ENCODE measurements around a stretch of chr3.

DNA sequence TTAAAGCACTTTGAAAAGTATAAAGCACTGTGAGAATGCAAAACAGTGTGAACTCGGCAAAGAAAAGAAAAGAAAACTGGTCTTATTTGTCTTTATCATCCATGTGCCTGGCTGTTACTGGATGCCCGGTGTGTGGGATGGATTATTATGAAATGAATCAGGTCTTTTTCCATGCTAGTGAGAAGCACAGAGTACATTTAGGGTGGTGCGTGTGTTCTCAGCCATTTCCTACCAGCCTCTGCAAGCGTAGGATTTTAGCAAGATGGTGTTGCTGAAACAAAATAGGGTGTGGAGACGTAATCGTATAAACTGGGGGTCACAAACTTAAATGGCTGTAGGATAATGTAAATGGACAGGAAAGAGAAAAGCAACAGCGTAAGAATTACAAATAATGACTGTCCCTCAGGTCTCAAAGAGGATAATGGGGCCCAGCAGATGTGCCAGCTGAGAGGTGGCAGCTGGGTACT lies 1.1 kb downstream of the KBTBD12 start:
- PRO-cap, 10 experiments = no peak in any of the 10 experiments

GRCh38 chr3:127997818-127998270 lies 54.4 kb upstream of the SEC61A1 start:
- PRO-cap, 10 experiments = peak in 1 of 10 experiments; most common plus-strand start chr3:127998202 (in 1); most common minus-strand start chr3:127998039 (in 1)

GRCh38 chr3:128051571-128052086 lies 608 bp upstream of the SEC61A1 start:
- PRO-cap, 10 experiments = no peak in any of the 10 experiments

DNA sequence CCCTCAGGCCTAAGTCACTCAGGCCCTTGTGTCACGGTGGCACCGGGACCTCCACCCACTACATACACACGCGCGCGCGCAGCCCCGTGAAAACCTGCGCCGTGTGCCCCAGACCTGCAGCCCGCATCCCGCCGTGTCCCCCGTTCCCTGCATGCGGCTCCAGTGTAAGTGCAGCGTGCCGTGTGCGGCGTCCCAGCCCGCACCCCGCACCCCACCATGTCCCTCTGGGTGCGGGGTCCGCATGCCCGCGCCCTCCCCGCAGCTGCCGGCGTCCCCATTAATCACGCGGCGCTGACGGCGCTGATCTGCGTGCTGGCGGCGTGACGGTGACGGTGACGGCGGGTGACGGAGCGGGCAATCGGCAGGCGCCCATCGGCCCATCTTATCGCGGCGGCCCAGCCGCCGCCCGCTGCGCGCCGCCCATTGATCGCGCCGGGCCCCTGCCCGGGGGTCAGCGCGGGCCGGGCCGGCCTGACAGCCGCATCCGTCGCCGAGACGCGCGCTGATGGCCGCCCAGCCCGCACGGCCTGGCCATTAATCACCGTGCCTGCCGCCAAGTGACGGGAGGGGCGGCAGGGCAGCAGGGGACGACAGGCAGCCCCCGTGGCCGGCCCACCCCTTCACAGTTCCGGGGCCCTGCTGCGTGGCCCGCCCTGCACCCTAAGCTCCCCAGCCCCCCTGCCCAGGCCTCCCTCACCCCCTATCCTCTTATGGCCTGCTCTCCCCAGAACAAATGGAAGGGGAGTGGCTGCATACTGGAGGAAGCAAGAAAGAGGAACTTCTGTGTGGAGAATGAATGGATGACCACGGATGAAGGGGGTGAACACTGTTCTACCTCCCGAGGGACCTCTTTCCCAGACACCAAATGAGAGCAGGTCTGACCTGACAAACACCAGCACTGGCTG lies 24.7 kb downstream of the SEC61A1 start:
- PRO-cap, 10 experiments = peak in 5 of 10 experiments; most common plus-strand start position 385 of the sequence (in 4); most common minus-strand start position 279 of the sequence (in 4)

GRCh38 chr3:128084100-128084896 lies 32.1 kb downstream of the SEC61A1 start:
- PRO-cap, 10 experiments = peak in 1 of 10 experiments; most common plus-strand start chr3:128084553 (in 1); most common minus-strand start chr3:128084413 (in 1)

- PRO-cap, 10 experiments = no peak in any of the 10 experiments
Measured at GRCh38 chr3:128152555-128153065, 671 bp upstream of the EEFSEC start.

GRCh38 chr3:128297735-128298179 lies 144.5 kb downstream of the EEFSEC start:
- PRO-cap, 10 experiments = peak in 1 of 10 experiments; most common plus-strand start chr3:128297958 (in 1); most common minus-strand start chr3:128297924 (in 1)

DNA sequence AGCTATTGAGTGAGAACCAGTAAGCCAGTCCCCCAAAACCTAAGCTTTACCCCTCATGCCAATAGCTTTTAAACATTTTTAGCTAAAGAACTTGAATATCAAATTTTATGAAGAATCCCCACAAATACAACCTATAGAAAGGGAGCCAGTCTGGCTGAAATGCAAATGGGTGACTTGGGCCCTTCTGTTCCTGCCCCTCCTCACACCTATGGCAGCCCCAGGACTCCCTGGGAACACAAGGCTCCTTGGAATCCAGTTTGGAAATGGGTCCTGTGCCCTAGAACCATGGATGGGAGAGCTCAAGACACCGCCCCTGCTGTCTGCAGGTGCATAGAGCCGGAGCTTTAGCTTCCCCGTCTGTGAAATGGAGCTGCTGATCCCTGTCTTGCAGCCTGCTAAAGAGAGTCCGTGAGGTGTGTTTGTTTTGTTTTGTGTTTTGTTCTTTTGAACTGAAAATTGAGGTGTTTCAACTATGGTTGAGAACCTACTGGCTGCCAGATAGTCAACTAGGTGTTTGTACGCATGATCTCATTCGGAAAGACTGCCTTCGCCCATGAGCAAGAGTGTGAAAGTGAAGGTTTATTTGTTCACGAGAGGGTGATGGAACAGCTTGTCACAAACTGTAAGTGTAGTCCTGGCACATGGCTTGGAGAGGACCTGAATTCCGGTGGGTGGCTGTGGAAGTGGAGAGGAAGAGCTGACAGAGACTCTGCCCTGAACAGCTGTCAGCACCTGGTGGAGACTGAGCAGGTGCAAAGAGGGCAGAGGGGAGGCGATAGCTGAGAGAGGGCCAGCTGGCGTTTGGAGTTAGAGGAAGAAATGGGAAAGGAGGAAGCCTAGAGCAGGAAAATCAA lies 155.5 kb downstream of the EEFSEC start:
- PRO-cap, 10 experiments = no peak in any of the 10 experiments

GRCh38 chr3:128335500-128336022 lies 131.1 kb downstream of the DNAJB8 start:
- PRO-cap, 10 experiments = peak in 9 of 10 experiments; most common plus-strand start chr3:128335788 (in 7)

DNA sequence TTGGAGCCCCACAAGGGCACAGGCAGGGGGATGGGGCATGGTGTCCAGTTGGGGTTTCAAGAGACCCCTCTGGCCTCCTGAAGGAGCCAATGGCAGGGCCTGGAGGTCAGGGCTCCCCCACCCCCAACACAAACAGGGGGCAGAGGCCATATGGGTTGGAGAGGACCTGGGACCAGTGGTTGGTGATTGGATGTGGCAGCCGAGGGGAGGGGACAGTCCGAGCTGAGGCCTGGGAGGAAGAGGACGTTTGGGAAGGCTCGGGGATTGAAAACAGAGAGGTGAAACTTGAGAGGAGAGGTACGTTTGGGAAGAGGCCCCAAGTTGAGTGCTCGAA lies 53.8 kb downstream of the DNAJB8 start:
- PRO-cap, 10 experiments = no peak in any of the 10 experiments

DNA sequence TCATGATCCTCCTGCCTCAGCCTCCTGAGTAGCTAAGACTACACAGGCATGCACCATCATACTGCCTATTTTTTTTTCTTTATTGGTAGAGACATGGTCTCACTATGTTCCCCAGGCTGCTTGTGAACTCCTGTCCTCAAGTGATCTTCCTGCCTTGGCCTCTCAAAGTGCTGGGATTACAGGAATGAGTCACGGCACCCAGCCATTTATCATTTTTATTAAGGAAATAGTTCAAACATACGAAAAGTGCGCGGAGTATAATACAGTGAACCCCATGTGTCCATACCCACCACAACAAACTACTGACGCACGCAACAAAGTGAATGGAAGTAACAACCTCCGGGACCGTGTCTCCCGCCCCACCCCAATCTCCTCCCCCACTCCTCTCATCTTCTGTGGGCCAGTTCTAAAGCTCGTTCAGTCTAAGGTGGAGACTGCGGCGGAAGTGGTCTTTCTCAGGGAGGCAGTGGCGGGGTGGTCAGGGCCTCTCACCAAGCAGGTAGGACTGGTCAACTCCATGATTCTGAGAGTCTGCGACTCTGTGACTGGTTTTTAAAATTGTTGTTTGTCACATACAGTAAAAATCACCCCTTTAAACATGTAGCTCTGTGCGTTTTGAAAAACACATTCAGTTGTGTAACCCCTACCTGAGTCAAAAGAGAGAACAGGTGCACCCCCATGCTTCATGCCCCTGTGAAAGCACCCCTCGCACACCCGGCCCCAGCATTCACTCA lies 42.0 kb downstream of the DNAJB8 start:
- PRO-cap, 10 experiments = peak in 1 of 10 experiments; most common plus-strand start position 420 of the sequence (in 1); most common minus-strand start position 122 of the sequence (in 1)

DNA sequence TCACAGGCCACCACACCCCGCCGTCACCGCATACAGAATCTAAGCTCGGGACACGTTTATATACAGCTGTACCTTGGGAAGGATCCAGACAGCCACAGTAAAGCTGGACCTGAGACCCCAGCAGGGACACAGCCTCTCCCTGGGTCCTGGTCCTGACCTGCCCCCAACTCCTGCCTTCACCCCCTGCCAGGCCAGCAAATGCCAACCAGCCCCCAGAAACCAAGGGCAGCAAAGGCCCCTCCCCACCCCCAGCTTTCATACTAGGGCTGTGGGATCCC lies 13.0 kb upstream of the DNAJB8 start:
- PRO-cap, 10 experiments = no peak in any of the 10 experiments

- PRO-cap, 10 experiments = no peak in any of the 10 experiments
Measured at GRCh38 chr3:128493509-128494119, 613 bp upstream of the GATA2 start.

DNA sequence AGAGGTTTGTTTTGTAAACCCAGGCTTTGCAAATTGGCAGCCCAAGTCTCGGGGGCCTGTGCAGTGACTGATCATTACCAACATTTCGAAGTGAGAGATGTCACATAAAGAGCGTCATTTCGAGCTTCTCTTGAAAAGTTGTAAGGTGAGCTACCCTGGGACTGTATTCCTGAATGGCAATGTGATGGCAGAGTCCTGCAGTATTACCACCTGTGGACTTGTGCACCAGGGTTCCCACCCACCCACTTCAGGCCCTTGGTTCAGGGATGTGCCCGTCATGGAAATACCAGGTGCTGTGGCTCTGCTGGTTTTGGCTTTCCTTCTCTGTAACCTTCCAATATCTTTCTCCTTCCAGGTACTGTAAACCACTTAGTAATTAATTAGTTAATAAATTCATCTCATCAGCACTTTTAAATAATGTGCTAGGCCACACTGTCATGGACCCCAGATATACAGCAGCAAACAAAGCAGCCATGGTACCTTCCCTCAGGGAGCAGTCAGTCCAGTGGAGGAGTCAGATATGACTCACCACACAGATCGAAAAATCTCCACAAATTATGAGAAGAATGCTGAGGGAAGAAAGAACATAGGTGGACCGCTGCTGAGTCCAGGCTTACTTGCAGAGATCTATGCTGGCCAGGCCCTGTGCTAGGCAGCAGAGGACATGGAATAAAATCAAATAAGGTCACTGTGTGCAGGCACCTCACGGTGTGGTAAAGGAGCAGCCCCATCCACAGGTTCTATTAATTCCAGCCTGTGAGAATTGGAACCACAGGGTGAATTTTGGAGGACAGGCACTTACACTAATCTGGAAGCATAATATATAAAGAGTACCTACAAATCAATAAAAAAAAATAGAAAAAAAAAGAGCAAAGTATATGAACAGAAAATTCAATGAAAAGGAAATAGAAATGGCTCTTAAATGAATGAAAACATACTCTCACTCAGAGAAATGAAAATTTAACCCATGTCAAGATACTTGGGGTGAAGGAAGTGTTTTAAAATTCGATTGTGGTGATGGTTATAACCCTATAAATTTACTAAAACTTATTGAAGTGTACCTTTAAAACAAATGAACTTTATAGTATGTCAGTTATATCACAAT lies 6.9 kb upstream of the GATA2 start:
- PRO-cap, 10 experiments = no peak in any of the 10 experiments

- PRO-cap, 10 experiments = peak in 3 of 10 experiments; most common plus-strand start chr3:128503359 (in 3); most common minus-strand start chr3:128503189 (in 1)
Measured at GRCh38 chr3:128503044-128503620, 10.1 kb upstream of the GATA2 start.

DNA sequence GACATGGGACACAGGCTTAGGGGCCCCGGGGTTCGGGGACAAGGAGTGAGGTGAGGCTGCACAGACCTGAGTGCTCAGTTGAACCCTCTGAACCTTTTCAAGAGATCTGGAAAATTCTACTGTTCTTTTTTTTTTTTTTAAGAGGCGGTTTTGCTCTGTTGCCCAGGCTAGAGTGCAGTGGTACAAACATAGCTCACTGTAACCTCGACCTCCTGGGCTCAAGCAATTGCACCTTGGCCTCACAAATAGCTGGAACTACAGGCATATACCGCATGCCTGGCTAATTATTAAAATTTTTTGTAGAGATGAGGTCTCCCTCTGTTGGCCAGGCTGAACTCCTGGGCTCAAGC lies 45.4 kb downstream of the RPN1 start:
- PRO-cap, 10 experiments = no peak in any of the 10 experiments

GRCh38 chr3:128681497-128681806 lies 30.8 kb upstream of the RPN1 start:
- PRO-cap, 10 experiments = no peak in any of the 10 experiments

- PRO-cap, 10 experiments = no peak in any of the 10 experiments
Measured at GRCh38 chr3:128750883-128751298, 24.9 kb downstream of the RAB7A start.

DNA sequence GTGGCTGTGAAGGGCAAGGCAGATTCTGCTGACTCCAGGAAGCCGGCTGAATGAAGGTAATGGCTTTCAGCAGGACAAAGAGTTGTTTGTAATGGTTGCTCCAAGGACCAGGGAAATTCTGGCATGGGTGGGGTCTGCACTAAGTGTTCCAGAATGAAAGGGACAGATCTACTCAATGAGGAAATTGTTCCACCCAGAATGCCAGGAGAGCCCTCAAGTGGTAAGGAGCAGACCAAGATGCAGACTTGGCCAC lies 70.7 kb upstream of the ACAD9 start:
- PRO-cap, 10 experiments = no peak in any of the 10 experiments

DNA sequence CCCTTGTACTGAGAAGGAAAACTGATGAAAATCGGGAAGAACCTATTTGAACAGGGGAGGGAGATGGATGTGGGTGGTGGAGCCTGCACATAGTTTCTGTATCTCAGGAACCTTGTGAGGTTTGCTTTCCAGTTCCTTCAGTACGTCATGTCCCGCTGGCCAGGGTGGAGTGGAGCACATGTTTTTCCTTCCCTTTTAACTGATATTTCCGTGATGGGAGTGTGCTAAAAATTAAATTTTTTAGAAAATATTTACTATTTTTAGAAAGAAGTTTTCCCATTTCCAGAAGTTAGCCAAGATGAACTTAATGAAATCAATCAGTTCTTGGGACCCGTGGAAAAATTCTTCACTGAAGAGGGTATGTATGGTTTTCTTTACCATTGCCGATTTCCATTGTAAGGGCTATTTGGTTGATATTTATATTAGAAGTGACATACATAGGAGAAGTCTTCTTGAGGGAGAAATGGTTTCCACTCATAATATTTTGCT lies 5.0 kb downstream of the ACAD9 start:
- PRO-cap, 10 experiments = no peak in any of the 10 experiments

Data from Metastatic Breast Carcinoma in the Brain (tissue), 10 donors.